Mammary epithelial cell (primary cell): ENCODE measurements around the genes RPEL1 and NEURL1.

DNA sequence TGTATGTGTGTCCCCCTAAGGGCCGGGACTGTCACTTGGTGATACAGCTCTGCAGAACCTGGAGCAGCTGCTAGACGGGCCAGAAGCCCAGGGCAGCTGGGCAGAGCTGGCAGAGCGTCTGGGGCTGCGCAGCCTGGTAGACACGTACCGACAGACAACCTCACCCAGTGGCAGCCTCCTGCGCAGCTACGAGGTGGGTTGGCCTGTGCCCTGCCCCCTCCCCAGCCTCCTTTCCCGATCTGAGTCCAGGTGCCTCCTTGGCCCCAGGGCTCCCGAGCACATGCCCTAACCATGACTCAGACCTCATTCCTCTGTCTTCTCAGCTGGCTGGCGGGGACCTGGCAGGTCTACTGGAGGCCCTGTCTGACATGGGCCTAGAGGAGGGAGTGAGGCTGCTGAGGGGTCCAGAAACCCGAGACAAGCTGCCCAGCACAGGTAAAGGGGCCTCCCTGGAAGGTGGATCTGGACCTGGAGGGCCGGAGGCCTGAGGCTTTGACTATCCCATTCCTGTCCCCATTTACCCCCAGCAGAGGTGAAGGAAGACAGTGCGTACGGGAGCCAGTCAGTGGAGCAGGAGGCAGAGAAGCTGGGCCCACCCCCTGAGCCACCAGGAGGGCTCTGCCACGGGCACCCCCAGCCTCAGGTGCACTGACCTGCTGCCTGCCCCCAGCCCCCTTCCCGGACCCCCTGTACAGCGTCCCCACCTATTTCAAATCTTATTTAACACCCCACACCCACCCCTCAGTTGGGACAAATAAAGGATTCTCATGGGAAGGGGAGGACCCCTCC lies 6.4 kb downstream of the NFKB2 start:
- CAGE, long polyA plus RNA = no peak
- RRBS = no CpG with 5 or more reads among the region's 18 CpGs

GRCh38 chr10:102406824-102407266 lies 11.3 kb downstream of the NFKB2 start:
- CAGE, long polyA plus RNA = no peak
- RRBS = no CpG with 5 or more reads among the region's 2 CpGs

- CAGE, long polyA plus RNA = no peak
- RRBS = no CpG with 5 or more reads among the region's 20 CpGs
These were observed 986 bp downstream of the SUFU start for GRCh38 chr10:102504628-102505288.

DNA sequence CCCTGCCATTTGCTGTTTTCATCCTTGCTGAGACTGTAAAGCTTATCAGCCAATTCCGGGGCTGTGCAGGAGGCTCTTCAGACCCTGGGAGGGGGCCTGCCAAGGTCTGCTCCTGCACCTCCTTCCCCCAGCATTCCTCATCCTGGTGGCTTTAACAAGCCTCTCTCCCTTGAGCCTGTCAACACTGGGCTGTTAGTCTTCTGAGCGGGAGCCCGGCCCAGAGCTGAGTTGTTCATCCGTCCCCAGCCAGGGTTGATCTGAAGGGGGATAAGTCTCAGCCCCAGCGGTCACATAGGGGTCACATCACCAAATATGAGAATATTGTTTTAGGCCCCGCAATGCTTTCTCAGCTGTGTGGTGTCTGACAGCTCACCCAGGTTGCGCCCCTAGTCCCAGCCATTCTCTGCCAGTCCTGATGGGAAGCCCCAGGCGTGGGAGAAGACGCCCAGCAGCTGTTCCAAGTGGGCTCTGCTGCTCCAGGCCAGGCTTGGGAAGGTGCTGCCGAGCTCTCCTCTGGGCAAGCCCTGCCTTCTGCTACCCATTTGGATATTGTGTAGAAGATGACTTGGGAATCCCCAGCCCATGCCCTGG lies 23.6 kb upstream of the TRIM8 start:
- CAGE, long polyA plus RNA = no peak
- RRBS = no CpG with 5 or more reads among the region's 10 CpGs

GRCh38 chr10:102673826-102674555 lies 29.7 kb downstream of the TRIM8 start:
- CAGE, long polyA plus RNA = no peak
- RRBS = no CpG with 5 or more reads among the region's 21 CpGs

GRCh38 chr10:102727344-102727804 lies 12.9 kb downstream of the SFXN2 start:
- CAGE, long polyA plus RNA = no peak
- RRBS = no CpG with 5 or more reads among the region's 4 CpGs

DNA sequence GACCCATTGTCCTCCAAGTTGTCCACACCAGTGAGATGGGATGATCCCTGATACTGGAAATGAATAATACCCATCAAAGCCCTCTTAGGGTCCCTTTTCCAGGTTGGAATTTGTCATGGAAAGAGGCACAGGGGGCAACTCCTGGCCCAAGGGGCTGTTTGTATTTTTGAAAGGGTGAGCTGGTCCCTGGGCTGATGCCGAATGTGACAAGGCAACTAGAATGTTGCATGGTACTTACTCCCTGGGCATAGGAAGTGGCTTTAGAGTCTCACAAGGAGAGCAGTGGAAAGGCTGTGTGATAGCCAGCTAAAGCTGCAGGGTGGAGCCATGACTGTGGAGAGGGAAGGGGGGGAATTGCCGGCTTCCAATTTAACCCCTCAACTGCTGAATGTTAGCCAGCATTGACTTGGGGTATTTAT lies 37.2 kb downstream of the WBP1L start:
- CAGE, long polyA plus RNA = no peak
- RRBS = no CpG with 5 or more reads among the region's 2 CpGs

DNA sequence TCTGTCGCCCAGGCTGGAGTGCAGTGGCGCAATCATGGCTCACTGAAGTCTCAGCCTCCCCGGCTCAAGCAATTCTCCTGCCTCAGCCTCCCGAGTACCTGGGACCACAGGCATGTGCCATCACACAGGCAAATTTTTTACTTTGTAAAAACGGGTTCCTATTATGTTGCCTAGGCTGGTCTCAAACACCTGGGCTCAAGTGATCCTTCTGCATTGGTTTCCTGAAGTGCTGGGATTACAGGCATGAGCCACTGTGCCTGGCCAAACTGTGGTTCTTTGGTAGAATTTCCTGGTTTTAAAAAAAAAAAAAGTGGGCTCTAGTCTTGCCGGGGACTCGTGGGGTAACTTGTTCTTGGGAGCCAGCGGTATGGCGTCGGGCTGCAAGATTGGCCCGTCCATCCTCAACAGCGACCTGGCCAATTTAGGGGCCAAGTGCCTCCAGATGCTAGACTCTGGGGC lies at the start of gene RPEL1:
RPEL1 (plus strand) TSS at position 258 of the 459 bp plus-strand sequence.
- CAGE, long polyA plus RNA = no peak
- RRBS = no CpG with 5 or more reads among the region's 12 CpGs

- CAGE, long polyA plus RNA = no peak
- RRBS = no CpG with 5 or more reads among the region's 18 CpGs
These were observed 9.1 kb downstream of the ATP5MK start for GRCh38 chr10:103386679-103388014.

DNA sequence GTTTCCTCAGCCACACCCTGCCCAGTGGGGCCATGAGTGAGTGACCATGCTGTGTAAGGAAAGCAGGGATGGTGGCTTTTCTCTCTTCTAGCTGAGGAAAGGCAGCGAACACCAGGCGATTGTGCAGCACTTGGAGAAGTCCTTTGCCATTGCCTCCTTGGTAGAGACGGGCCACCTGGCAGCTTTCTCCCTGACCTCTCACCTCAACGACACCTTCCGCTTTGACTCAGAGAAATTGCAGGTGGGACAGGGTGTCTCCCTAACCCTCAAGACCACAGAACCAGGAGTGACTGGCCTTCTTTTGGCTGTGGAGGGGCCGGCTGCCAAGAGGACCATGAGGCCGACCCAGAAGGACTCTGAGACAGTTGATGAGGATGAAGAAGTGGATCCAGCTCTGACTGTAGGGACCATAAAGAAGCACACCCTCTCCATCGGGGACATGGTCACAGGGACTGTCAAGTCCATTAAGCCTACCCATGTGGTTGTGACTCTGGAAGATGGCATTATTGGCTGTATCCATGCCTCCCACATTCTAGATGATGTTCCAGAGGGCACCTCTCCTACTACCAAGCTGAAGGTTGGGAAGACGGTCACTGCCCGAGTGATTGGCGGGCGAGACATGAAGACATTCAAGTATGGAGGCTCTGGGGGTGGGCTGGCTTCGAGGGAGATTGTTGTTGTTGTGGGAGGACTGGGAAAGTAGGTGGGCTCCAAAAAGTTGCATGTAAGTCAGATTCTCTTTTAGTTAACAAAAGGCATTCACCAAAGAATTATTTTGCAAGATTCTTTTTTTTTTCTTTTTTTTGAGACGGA lies 27.1 kb downstream of the CALHM2 start:
- CAGE, long polyA plus RNA = no peak
- RRBS = no CpG with 5 or more reads among the region's 14 CpGs

DNA sequence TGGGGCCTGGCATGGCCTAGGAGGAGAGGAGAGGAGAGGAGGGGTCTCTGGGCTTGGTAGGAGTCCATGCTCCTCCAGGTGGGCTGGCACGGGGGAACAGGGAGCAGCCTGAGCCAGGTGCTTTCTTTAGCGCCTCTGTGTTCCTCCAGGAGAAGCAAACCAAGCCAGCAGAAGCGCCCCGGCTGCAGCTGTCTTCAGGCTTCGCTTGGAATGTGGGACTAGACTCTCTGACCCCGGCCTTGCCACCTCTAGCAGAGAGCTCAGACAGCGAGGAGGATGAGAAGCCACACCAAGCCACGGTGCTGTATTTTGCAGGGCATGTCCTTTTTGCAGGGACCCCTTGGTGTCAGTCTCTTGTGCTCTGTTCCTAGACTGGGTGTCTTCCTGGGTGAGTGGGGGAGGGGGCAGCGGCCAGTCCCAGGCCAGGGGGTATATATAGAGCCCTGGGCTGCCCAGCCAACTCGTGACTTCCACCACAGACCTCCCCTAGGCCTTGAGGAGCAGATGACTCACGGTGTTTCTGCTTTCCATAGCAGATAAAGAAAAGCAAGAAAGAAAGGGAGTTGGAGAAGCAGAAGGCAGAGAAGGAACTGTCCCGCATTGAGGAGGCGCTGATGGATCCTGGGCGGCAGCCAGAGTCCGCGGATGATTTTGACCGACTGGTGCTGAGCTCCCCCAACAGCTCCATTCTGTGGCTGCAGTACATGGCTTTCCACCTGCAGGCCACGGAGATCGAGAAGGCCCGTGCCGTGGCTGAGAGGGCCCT lies 10.3 kb downstream of the CALHM2 start:
- CAGE, long polyA plus RNA = no peak
- RRBS = no CpG with 5 or more reads among the region's 21 CpGs

DNA sequence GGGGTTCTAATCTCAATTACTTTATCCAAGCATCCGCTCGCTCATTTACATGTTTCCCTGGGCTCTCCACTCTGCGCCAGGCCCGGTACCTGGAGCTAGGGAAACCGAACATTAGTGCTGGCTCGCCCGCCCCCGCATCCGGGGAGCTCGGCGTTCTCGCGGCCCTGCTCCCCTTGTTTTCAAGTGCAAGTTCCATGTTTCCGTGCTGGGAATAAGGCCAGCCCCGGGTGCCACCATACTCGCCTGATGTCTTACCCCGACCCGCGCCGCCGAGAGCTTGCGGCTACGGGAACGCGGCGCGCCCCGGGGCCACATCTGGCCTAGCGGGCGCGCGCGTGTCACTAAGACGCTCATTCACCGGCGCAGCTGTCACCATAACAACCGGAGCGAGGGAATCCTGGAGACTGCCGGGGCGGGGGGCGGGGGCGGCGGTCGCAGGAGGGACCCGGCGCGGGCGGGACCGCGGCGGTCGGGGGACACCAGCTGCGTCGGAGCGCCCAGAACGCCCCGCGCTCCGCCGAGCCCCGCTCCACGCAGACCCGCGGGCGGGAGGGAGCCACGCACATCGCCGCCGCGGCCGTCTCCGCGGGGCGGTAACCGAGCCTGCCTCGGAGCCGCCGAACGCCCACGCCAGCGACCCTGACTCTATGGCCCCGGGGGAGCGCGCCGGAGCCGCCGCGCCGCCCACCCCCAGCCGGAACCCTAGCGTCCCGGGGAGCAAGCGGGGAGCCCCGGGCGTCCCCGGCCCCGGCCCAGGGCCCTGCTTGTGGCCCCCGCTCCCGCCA lies at the start of gene NEURL1:
NEURL1 (plus strand) TSS at position 345 of the 785 bp plus-strand sequence.
- CAGE, long polyA plus RNA = no peak
- RRBS = 4% methylated on average over 37 of the region's 99 CpGs

DNA sequence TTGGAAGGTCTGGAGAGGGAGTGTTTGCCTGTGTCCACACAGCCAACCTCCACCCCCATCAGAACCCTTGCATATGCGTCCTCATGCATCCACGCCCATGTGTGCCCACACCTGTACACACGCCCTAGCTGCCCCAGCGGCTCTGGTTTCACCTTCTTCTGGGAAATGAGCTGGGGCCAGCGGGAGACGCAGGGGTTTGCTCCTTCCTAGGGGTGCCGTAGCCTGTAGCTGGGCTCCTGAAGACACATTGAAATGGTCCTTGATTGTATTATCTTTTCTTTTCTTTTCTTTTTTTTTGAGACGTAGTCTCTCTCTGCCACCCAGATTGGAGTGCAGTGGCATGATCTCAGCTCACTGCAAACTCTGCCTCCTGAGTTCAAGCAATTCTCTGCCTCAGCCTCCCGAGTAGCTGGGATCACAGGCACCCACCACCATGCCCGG lies 64.1 kb downstream of the NEURL1 start:
- CAGE, long polyA plus RNA = no peak
- RRBS = no CpG with 5 or more reads among the region's 10 CpGs

DNA sequence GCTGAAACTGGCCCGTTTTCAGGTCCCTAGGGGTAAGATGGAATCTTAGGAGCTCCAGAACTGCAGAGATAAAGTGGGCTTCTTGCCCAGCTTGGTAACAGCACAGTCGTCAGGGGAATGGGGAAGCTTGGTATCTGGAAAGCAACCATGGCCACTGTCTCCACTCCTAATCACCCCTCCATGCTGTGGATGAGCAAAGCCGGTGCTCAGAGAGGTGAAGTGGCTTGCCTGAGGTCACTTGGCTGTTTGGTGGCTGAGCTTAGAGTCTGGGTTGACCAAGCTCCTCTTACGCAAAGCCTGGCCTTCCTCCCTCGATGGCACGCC lies 155.6 kb downstream of the NEURL1 start:
- CAGE, long polyA plus RNA = no peak
- RRBS = no CpG with 5 or more reads among the region's 6 CpGs

- CAGE, long polyA plus RNA = no peak
- RRBS = 3% methylated on average over 8 of the region's 52 CpGs
These were observed 167.1 kb downstream of the NEURL1 start for GRCh38 chr10:103660306-103661289.

DNA sequence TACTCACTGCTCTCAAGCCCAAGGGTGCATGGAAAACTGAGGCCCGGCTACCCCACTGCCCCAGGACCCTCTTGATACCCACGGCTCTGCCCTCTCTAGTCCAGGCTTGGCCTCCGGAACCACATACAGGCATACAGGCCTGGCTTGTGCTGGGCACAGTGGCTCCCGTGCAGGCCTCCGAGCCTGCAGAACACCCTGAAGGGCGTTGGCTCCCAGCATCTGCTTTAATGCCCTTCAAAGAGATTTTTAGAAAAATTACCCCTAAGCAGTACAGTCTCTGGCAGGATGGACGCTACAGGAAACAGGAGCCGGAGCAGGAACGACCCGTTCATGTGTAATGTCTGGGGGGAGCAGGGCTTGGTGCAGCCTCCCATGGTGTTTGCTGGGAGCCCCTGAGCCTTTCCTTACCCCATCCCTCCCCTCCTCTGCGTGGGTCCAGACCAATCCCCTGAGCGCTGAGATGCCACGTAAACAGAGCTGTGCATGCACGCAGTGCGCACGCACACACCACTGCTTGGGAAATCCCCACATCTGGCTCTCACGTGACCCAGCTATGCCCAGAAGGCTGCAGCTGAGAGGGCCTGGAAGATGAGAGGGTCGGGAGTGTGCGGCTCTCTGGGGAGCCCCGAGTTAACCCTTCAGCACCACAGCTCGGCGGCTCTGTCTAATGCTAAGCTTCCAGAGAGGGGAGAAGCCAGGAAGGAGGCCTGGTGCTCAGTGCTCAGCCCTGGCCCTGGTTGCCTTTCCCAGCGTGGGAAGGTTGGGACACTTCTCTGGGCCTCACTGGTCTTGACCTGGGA lies 177.4 kb downstream of the SH3PXD2A start:
- CAGE, long polyA plus RNA = no peak
- RRBS = 68% methylated on average over 3 of the region's 23 CpGs

- CAGE, long polyA plus RNA = no peak
- RRBS = no CpG with 5 or more reads among the region's 16 CpGs
These were observed 158.9 kb downstream of the SH3PXD2A start for GRCh38 chr10:103696147-103697265.

- CAGE, long polyA plus RNA = no peak
- RRBS = no CpG with 5 or more reads among the region's 17 CpGs
These were observed 16.2 kb downstream of the SH3PXD2A start for GRCh38 chr10:103839058-103839788.

DNA sequence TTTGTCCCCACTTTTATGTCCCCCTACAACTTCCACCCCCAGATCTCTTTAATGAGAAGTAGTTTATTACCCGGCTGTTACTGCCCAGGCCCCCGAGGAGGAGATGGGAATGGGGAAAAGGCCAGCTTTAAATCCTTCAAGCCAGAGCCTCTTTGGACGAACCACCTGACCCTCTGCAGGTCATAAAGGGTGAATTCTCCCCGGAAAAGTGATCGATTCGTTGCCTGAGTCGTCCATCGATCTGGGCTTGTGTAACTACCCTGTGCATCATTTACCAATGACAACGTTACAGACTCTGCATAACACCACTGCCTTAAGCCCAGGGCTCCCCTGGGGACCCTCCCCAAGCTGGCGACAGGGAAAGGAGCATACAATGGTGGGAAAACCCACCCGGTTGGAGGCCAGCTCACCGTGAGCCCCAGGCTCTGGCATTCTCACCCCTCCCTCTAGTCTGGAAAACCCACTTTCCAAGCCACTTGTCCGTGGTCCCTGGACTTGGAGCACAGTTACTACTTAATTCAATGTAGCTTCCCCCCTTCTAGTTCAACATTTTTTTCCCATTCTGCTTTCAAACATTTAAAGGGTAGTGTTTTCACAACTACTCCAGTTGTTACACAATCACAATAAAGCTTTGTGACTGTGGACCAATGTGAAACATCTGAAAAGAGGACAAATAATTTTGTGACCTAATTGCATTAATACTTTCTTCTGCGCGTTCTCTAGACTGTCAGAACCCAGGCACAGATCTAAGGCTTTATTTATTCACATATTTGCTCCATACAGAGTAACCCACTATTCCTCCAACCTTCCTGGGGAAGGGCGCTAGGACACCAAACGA lies 895 bp upstream of the SH3PXD2A start:
- CAGE, long polyA plus RNA = no peak
- RRBS = no CpG with 5 or more reads among the region's 17 CpGs

- CAGE, long polyA plus RNA = no peak
- RRBS = no CpG with 5 or more reads among the region's 4 CpGs
These were observed 27.8 kb downstream of the STN1 start for GRCh38 chr10:103890048-103890664.